Type B pancreatic cell (in vitro differentiated cells): ENCODE data around the gene TBX15.

DNA sequence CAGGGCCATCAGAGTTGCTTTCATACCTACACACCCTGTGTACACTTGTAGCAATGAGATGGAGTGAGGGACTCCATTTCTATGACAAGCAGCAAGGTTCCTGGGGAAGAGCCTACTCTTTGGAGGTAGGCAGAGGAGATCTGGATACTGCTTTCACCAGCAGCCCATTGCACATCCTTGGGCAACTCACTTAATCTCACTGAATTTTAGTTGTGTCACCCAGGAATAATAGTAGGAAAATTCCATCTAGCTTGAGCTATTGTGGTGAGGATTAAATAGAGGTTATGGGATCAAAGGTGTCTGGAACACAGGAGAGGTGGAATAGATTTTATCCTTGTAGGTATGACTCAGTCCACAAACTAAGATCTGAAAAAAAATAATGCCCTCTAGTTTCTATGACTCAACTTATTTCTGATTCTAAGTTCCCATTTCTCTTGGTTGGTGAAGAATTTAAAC, 62.1 kb downstream of the CD58 start:
- PRO-cap: no peak

- PRO-cap: no peak
These were observed 72.9 kb downstream of the CD2 start for GRCh38 chr1:116827004-116827714.

- PRO-cap: no peak
These were observed 40.6 kb upstream of the CD101 start for GRCh38 chr1:116960999-116961370.

DNA sequence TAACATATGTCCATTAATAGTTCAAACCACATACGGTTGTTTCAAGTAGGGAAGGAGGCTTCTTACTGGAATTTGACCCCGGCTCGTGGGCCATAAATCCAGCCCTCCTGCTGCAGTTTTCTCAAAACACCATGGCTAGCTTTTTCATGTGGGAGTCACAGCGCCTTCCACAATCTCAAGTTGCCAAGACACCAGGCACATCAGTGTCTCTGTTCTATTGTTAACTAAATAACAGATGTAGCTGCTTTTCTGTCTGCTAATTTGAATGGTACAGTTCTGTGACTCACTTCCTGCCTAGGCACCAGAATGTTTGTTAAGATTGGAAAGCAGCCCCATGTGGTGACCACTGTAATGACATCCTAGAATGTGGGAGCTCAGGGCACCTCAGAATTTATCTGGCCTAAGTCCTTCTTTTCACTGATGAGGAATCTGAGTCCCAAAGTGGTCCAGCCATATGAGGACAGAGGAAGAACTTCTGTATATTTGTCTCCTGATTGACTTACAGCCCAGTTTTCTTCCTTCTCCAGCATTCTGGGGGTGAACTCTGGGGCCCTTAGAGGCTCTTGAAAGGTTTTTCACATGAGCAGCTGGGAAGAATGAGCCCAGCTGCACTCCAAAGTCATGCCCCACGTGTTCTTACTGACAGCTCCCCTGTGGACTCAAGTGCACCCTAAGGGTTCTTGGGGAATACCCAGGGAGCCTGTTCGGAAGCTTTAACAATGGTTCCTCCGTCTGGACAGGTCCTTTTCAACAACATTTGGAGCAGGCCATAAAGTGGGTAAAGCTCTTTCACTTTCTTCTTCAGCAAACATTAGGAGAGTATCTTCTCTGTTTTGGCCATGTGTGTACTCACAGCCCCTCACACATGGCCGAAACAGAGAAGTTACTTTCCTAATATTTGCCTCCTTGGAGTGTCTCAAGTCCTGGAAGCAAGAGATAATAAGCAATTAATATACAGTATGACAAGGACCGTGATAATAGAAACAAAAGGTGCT, 27.4 kb downstream of the TRIM45 start:
- PRO-cap: no peak

- PRO-cap: no peak
These were observed 840 bp downstream of the TRIM45 start for GRCh38 chr1:117120583-117121235.

DNA sequence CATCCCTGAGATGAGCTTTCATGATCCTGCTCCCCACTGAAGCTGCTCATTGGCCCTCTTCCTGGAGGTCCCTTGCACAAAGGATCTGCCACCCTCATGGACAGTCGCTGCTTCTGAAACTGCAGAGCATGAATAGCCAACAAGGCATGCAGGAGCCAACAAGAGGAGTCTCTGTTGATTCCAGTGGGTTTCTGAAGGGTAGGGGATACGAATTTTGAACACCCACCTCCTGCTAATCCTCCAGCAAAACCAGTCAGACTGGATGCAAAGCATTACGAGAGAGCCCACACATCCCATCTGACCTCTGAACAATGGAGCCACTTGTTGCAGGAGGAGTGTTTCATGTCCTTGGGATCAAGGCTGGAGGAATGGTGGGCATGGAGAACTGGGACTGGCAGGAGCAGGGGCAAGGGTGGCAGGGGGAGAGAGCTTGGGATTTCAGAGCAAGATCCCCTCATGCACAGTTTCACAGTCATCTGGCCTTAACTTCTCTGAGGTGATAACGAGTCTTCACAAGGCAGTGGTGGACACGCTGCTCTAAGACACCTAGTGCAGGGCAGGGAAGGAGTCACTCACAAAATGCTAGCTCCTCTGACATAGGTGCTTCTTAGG, 1.6 kb downstream of the VTCN1 start:
- PRO-cap: no peak

- PRO-cap: no peak
These were observed 58.2 kb upstream of the VTCN1 start for GRCh38 chr1:117268669-117269557.

- PRO-cap: unidirectional peak, minus-strand start at chr1:117363659
These were observed 3.5 kb upstream of the MAN1A2 start for GRCh38 chr1:117363377-117364429.

DNA sequence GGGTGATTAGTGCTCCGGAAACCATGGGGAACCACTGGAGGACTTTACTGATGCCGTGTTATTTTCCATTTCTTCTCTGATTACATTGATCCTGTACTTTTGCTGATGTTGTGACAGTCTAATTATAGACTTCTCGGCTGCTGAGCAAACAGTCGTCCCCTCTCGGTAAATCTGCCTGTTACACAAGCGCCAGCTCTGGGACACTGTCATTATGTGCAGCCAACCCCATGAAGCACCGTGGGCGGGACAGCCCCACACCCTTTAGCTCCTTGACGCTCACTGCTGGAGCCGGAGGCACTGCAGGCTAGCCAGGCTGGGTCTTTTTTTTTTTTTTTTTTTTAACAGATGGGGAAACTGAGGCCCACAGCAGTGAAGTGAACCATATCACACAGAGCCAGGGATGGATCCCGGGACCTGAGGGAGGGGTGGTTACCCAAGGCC, 6.0 kb upstream of the TENT5C start:
- PRO-cap: no peak

- PRO-cap: no peak
These were observed 9.7 kb downstream of the TENT5C start for GRCh38 chr1:117615496-117616017.

DNA sequence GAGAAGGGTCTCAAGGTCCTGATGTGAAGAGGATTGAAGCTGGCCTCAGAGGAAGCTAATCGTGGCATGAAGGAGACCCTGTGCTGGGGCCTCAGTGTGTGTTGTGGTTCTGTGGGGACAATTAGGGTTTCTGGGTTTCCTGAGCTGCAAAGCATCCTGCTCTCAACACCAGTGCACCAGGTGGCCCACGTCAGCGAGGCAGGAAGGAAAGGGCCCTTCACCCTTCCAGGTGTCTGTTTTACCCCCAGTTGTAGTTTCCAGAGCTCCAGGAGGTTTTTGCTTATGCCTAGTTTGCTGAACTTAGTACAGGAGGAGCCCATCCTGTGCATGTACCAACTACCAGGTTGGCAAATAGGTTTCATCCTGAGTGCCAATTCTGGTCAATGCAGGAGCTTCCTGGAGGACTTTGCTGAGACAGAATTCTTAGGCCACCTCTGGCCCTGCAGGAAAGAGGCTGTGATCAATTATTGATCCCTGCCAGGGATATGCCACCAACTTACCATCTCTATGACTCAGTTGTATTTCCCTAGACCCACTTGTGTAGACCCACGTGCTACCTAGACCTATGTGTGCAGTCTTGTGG, 53.0 kb downstream of the TENT5C start:
- PRO-cap: no peak

DNA sequence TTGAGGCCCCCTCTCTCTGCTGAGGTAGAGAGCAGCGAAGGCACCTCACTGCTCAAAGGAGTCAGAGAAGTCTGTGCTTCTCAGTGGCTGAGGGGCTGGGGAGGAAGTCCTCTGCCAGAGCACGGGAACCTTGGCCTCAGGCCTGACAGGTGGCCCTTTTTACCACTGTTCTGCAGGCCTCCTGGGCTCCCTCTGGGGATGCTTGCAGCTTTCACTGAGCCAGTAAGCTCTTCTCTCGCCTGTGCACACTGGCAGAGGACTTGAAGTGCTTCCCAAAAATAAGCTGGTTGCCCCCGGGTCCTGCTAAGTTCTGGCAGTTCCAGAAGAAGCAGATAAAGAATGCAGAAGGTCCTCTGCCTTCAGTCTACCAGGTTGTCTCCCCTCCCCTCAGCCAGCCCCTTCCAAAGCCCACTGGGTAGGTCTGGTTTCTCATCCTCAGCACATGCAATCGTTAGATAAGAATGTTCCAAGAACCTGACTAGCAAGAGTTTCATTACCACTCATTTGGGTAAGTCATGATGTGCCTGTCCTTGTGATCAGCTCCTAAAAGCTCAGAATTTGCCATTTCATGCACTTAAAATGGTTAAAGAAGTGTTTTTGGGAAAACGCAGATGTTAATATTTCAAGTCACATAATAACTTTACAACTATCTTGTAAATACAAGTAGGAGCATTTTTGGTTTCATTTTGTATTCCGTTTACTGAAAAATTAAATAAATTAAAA, 53.9 kb downstream of the TENT5C start:
- PRO-cap: no peak

- PRO-cap: no peak
These were observed 55.1 kb downstream of the TENT5C start for GRCh38 chr1:117660811-117661571.

GRCh38 chr1:117664063-117664912, 58.4 kb downstream of the TENT5C start:
- PRO-cap: no peak

- PRO-cap: no peak
These were observed 80.6 kb downstream of the TENT5C start for GRCh38 chr1:117686428-117686814.

GRCh38 chr1:117695830-117696740, 90.2 kb downstream of the TENT5C start:
- PRO-cap: no peak

GRCh38 chr1:118812472-118812867, 175.7 kb downstream of the TBX15 start:
- PRO-cap: no peak

DNA sequence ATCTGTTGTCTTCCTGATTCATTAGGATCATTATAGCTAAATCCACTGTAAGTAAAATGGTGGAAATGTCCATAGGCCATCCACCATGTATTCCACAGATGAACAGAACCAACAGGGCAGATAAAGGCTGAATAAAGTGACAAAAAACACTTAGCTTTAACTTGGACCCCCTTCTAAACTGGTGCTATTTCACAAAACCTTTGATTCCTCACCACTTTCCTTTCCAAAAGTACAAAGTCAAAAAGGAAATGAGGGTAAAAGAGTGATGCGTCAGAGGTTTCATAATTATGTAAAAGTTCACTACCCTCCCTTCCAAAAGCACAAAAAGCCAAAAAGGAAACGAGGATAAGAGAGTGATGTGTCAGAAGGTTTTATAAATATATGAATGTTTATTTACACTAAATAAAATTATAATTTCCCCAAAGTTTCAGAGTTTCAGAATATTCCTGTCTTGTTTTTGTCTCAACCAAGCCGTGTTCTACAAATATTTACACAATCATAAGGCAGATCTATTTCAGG, 172.2 kb downstream of the TBX15 start:
- PRO-cap: no peak

DNA sequence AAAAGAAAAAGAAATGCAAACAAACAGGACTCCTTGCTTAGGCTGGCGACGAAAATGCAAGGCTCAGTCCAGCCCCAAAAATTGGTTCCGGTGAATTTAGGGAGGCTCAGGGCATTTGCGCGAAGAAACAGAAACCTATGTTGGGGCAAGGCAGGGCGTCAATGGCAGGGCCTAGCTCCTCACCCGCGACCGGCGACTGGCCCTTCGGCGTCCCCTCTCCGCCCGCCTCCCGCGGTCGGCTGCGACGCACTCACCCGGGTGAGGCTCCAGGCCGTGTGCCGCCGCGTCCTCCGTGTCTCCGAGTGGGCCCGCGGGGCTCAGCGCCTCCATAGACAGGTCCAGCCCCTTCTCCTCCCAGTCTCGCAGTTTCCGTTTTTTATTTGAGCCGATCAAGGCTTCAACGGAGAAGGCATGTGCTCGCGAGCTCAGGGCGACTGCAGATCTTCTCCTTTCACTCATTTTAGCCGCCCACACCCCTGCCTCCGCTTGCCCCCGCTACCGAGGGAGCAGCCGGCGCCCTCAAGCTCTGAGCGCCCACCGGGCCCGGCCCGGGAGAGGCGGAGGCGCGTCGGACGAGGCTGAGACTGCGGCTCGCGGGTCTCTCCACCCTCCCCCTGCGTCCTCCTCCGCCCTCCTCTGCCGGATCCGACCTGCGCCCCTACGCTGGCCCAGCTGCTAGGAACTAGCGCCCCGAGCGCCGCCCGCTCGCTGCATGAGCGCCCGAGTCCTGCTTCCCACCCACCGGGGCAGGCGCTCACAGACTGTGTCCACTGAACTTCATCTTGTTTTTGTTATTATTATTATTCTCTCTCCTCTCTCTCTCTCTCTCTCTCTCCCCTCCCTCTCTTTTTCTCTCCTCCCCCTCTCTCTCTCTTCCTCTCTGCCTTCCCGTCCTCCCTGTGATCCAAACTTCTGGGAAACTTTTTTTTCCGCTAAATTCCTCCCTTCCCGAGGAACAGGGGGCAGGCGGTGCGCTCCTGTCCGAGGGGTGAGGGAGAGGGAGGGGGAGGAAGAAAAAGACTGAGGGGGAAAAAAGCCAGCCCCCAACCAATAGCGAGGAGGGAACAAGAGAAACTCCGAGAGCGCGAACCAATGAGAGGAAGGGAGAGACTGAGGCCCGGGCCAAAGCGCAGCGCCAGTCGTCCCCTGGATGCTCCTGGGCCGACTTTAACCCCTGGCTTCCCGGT, at the start of gene TBX15:
Gene TBX15, minus strand, starts transcription at position 1,007 of the 1,187 bp plus-strand sequence.
- PRO-cap: no peak

- PRO-cap: no peak
These were observed 59.9 kb downstream of the WARS2 start for GRCh38 chr1:119080387-119081176.